Osteoblast (primary cell): ENCODE data around the genes RBM25 and MIDEAS.

GRCh38 chr14:70882880-70883599 lies 24.2 kb upstream of the PCNX1 start:
- CAGE, long polyA plus RNA: no peak
- RRBS: no CpG with 5 or more reads among the region's 6 CpGs

- CAGE, long polyA plus RNA: no peak
- RRBS: no CpG with 5 or more reads among the region's 5 CpGs
Measured at GRCh38 chr14:71340026-71340572, 19.8 kb downstream of the SIPA1L1 start.

DNA sequence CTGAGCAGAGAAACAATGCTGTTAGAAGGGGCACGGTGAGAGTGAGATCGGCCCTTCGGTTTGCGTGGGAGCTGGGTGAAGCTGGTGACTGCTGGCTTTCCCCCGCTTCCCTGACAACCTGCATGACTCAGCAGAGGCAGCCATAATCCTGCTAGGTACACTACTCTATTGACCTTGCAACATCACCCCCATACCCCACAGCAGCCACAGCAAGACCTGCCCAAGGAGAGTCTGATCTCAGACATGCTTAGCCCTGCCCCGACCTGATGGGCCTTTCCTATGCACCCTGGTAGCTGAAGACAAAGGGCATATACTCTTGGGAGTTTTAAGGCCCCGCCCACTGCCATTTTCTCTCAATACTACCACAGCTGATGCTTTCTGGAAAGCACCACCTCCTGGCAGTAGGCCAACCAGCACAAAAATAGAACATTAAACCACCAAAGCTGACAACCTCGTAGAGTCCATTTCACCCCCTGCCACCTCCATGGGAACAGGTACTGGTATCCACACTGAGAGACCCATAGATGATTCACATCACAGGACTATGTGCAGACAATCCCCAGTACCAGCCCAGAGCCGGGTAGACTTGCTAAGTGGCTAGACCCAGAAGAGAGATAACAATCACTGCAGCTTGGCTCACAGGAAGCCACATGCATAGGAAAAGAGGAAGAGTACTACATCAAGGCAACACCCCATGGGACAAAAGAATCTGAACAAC lies 75.9 kb upstream of the RGS6 start:
- CAGE, long polyA plus RNA: no peak
- RRBS: no CpG with 5 or more reads among the region's 9 CpGs

DNA sequence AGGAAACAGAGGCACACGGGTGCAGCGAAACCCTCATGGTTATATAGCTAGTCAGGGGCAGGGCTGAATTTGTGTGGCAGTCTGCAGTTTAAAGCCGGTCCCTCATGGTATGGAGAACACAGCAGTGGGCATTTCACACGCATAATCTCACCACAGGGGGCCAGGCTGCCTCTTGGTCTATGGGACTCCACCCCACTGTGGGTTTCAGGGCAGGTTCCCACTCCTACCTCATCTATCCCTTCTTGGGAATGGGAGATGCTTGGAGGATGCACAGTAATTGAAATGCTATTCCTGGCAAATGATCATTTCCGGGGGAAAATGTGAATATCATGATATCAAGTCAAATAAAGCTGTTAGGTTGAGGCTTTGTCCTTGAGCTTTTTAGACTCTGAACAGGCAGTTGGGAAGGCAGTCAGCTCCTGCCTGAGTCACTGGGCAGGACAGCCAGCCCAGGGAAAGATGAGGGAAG lies 400.7 kb downstream of the RGS6 start:
- CAGE, long polyA plus RNA: no peak
- RRBS: no CpG with 5 or more reads among the region's 5 CpGs

DNA sequence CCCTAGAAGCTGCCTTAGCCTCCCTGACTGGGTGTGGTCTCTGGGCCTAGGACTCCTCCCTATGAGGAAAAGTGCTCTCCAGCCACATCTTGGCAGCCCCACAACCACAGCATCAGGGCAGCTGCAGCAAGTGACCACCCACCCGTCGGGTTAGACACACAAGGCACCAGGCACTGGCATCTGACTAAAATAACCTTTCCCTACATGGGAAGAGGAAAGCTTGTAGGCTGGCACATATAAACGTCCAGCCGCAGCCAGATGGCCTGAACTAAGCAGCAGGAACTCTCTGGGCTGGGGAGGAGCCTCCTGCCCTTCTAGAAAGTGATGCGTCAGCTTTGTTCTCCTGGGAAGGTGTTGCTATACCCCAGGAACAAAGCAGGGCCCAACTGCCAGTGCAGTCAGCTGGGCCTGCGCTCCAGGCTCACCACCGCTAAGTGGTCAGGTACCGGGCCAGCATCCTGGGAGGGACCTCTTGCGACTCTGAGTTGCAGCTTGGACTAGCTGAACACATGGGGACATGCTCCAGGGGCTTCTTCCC lies 328.7 kb downstream of the DPF3 start:
- CAGE, long polyA plus RNA: no peak
- RRBS: no CpG with 5 or more reads among the region's 9 CpGs

GRCh38 chr14:72850277-72850710 lies 43.6 kb downstream of the DPF3 start:
- CAGE, long polyA plus RNA: no peak
- RRBS: no CpG with 5 or more reads among the region's 5 CpGs

GRCh38 chr14:72892812-72893662 lies 864 bp downstream of the DPF3 start:
- CAGE, long polyA plus RNA: no peak
- RRBS: 3% methylated on average over 15 of the region's 76 CpGs

DNA sequence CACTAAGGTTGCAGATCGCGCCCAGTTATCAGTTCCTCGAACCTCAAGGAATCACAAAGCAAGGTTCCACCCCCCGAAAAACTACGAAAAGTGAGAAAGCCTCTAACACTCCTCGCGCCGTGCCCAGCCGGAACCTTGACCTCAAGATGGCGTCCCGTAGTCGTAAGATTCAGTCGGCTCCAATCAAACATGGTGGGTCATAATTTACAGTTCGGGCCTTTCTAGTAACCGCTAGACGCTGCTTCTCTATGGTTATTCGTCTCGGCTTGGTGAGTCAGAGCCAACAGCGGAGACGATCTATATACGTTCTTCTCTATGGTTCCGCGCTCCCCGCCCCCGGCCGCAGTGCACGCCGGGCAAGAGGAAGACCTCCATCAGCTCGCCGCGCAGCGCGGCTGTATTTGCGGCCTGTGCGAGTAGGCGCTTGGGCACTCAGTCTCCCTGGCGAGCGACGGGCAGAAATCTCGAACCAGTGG lies at the start of gene RBM25:
RBM25 (plus strand) TSS at position 366 of the 476 bp plus-strand sequence.
- CAGE, long polyA plus RNA: no peak
- RRBS: no CpG with 5 or more reads among the region's 40 CpGs

- CAGE, long polyA plus RNA: no peak
- RRBS: no CpG with 5 or more reads among the region's 3 CpGs
Measured at GRCh38 chr14:73107528-73107962, 28.8 kb upstream of the PSEN1 start.

- CAGE, long polyA plus RNA: no peak
- RRBS: no CpG with 5 or more reads among the region's 6 CpGs
Measured at GRCh38 chr14:73220284-73220891, 16.9 kb upstream of the PAPLN start.

- CAGE, long polyA plus RNA: no peak
- RRBS: no CpG with 5 or more reads among the region's 8 CpGs
Measured at GRCh38 chr14:73272197-73272751, 35.0 kb downstream of the PAPLN start.

DNA sequence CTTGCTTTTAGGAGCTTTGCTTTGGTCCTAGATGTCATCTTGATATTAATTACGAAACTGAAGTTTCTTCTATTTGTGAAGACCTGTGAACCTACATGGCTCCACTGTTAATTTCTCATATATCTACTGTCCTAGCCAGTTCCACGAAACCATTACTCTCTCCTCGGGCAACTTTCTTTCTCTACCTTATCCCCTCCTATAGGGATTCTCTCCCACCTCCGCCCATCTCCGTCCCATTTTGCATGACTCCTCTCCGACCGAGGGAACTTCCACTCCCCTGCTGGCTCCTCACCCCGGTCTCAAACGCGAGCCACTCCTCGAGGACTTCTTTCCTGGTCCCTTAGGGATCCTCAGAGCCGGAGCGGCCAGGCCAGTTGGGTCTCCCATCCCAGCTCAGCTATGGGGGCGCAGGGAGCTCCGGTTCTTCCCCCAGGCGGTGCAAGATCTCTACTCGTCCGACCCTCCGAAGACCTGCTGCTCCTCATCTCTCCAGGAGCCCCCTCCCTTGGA lies 954 bp downstream of the NUMB start:
- CAGE, long polyA plus RNA: no peak
- RRBS: 3% methylated on average over 8 of the region's 19 CpGs

DNA sequence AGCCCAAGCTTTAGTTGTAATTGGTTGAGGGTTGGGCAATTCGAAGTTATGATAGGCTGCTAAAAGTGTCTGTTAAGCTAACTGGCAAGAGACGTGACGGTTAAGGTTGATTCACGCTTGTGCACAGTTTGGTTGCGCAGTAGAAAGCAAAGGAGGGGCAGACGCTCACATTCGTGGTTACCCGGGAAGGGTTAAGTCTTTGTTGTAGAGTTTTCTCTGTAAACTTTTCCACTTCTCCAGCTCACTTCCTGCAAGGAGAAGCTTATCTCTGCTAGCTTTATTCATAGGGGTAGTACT lies 336 bp upstream of the NUMB start:
- CAGE, long polyA plus RNA: no peak
- RRBS: no CpG with 5 or more reads among the region's 8 CpGs

DNA sequence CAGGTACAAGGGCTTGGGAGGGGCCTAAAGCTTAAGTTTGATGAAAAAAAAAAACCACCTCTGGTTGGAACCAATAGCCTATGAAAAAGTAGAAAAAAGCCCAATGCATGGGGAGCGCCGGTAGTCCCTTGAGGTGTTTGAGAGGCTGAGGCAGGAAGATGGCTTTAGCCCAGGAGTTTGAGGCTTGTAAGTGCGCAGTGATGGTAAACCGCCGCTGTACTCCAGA lies 768 bp upstream of the ACOT1 start:
- CAGE, long polyA plus RNA: no peak
- RRBS: no CpG with 5 or more reads among the region's 5 CpGs

DNA sequence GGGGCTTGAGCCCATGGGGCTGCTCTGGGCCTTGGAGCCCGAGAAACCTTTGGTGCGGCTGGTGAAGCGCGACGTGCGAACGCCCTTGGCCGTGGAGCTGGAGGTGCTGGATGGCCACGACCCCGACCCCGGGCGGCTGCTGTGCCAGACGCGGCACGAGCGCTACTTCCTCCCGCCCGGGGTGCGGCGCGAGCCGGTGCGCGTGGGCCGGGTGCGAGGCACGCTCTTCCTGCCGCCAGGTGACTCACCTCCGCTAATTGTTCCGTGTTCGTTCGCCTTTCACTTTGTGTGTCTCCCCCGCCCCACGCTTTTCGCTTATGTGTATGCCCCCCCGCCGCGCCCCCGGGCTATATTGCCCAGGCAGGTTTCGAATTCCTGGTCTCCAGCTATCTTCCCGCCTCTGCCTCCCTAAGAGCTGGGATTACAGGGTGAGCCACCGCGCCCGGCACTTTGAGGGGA lies 661 bp downstream of the ACOT2 start:
- CAGE, long polyA plus RNA: no peak
- RRBS: 2% methylated on average over 9 of the region's 44 CpGs

DNA sequence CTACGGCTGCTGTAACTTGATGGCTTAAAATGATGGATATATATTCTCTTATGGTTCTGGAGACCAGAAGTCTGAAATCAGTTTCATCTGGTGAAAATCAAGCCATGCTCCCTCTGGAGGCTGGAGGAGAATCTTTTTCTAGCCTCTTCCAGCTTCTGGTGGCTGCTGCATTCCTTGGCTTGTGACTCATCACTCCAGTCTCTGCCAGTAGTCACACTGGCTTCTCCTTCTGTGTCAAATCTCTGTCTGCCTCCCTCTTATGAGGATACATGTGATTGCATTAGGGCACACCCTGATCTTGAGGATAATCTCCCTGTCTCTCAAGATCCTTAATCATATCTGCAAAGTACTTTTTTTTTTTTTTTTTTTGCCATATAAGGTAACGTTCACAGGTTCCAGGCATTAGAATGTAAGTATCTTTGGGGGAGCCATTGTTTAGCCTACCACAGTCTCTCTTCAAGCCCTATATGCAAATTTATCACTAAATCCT lies 17.7 kb downstream of the DNAL1 start:
- CAGE, long polyA plus RNA: no peak
- RRBS: no CpG with 5 or more reads among the region's 2 CpGs

- CAGE, long polyA plus RNA: no peak
- RRBS: 50% methylated on average over 13 of the region's 70 CpGs
Measured at GRCh38 chr14:73718432-73719584, 4.6 kb upstream of the PNMA1 start.

GRCh38 chr14:73744815-73745537 lies 15.1 kb downstream of the MIDEAS start:
- CAGE, long polyA plus RNA: no peak
- RRBS: no CpG with 5 or more reads among the region's 6 CpGs

GRCh38 chr14:73759559-73760643 lies at the start of gene MIDEAS:
TSS of gene MIDEAS (minus strand) at chr14:73760303.
- CAGE, long polyA plus RNA: no peak
- RRBS: 1% methylated on average over 38 of the region's 119 CpGs

GRCh38 chr14:73763345-73763769 lies 3.3 kb upstream of the MIDEAS start:
- CAGE, long polyA plus RNA: no peak
- RRBS: no CpG with 5 or more reads among the region's 3 CpGs